Cardiac atrium fibroblast (primary cell): Measurements from ENCODE around the genes SMIM11 and SMIM34.

GRCh38 chr21:33572163-33573430, 15.9 kb downstream of the DONSON start:
- RAMPAGE, long total RNA: no peak

GRCh38 chr21:33716078-33716569, 73.8 kb downstream of the ITSN1 start:
- RAMPAGE, long total RNA: no peak

DNA sequence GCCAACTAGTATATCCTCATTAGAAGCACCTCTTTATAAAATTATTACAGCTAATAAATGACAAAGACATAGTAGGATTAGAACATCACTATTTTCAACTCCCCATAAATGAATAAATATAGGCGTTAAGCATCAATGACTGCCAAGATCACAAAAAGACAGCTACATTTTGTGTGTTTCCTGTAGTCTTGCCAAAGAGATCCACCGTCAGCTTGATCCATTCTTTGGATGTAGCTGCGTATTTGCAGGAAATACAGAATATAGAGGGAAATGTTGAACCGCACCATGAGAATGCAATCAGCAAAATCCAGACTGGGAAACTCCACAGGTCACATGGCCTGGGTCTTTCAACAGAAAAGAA, 102.6 kb downstream of the ITSN1 start:
- RAMPAGE, long total RNA: no peak

DNA sequence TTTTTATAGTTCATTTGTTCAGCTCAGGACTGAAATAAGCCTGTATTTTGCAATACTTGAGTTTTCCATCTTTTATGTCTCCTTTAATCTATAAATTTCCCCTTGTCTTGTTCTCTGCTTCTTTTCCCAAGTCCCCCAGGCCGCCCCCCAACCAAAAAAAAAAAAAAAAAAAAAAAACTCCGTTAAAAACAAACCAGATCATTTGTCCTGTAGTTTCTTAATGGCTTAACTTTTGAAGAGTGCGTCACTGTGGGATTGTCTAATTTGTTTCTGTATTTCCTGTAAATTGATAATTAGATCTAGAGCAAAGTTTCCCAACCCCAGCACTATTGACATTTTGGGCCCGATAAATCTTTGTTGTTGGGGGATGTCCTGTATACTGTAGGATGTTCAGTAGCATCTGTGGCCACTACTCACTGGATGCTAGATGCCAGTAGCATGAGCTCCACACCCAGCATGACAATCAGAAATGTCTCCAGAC, 120.8 kb downstream of the ITSN1 start:
- RAMPAGE, long total RNA: no peak

GRCh38 chr21:33767517-33768036, 125.3 kb downstream of the ITSN1 start:
- RAMPAGE, long total RNA: no peak

- RAMPAGE, long total RNA: no peak
Observed at GRCh38 chr21:33797107-33797655, 118.4 kb downstream of the ATP5PO start.

- RAMPAGE, long total RNA: no peak
Observed at GRCh38 chr21:33799155-33800198, 116.1 kb downstream of the ATP5PO start.

- RAMPAGE, long total RNA: no peak
Observed at GRCh38 chr21:34375235-34375575, at the start of gene SMIM11. TSS of gene SMIM11 (plus strand) at chr21:34375507.

DNA sequence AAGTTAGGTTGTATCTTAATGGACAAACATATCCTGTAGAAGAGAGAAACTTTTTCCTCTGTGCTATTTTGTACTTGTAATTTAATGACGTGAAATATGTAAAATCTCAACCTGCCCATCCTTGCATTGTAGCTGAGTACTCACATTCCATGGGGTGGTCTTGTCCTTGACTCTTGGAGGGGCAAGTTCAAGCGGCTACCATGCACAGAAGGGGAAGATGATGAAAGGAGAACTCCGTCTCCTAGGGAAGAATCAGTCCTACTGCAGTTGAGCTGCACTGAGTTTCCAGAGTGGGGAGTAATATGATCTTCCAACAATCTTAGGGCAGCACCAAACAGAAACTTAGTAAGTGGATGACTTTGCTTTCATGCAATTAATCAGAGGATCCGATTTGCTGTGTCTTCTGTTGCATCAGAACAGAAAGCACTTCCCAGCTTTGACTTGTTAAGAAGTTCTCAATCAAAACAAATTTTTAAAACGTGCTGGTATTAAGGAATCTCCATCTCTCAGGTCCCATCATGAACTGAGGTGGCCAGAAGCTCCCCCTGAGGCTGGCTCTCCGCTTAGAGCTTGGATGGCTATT, at the start of gene SMIM34:
Gene SMIM34, minus strand, starts transcription at position 263 of the 583 bp plus-strand sequence.
- RAMPAGE, long total RNA: no peak

DNA sequence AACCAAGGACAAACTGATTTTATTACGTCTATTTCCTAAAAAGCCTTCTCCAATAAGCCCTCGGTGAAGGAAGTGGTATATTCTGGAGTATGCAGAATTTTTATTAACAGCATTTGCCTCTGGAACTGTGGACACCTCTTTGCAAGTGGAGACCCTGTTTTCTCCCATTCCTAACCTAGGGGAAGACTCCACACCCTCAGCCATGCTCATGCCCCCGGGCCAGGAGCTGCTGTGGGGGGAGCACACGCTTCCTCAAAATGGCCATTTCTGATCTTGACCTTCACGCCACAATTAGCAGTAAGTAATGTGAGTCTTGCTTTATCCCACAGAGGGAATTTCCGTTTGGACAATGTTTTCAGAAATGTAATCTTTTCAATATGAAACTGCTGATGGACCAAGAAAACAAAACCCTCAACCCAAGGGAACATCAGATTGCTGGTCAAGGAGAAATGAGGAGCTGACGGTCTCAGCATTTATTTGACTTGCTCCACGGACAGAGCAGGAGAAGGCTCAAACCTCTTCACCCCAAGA, 8.2 kb upstream of the KCNE1 start:
- RAMPAGE, long total RNA: no peak

DNA sequence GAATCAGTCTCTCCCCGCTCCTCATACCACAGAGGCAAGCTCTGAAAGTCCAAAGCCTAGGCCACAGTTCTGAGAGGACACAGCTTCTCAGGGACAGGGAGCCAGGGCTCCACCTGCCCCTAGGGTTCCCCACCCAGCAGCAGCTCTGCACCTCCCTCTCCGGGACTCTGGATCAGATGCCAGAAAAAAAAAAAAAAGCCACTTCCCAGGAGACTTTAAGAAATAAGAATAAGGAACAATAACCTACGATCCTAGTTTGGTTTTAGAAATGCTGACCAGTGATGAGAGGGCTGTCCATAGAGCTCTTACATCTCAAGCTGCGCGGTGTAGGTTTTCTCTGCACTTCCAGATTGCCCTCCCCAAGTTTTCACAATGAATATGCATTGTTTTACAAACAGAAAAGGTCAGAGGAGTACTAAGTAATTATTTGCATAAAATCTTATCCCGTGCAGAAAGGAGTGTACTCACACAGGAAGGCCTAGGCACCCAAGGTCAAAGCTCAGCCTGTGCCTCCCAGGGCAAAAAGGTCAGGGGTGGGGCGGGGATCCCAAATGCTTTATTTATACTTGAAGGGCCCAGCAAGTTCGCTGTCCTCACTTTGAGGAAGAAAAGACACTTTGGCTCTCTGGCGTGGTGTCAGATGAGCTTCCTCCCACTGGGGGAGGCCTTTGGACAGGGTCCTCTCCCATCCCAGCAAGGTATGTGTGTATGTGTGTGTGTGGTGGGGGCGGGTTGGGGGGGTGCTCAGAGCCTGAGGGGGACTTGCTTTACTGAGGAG, 10.2 kb upstream of the KCNE1 start:
- RAMPAGE, long total RNA: no peak

- RAMPAGE, long total RNA: no peak
Observed at GRCh38 chr21:34523010-34523902, 11.2 kb upstream of the KCNE1 start.

GRCh38 chr21:34531414-34531777, 19.4 kb upstream of the KCNE1 start:
- RAMPAGE, long total RNA: no peak

DNA sequence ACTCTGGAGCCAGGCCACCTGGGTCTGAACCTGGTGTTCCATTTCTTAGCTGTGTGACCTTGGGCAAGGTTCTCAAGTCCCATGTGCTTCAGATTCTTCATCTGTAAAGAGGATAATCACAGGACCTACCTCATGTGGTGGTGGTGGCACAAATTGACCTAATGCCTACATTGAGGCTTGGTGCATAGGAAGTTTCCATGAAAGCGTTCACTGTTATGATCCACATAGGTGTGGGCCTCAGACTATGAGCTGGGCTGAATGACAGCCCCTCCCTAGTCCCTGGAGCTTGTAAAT, 30.8 kb upstream of the KCNE1 start:
- RAMPAGE, long total RNA: no peak

GRCh38 chr21:34794457-34794788, 125.6 kb downstream of the CLIC6 start:
- RAMPAGE, long total RNA: no peak

- RAMPAGE, long total RNA: no peak
Observed at GRCh38 chr21:34811122-34812165, 142.7 kb downstream of the CLIC6 start.

- RAMPAGE, long total RNA: no peak
Observed at GRCh38 chr21:34843478-34844146, 174.8 kb downstream of the CLIC6 start.

GRCh38 chr21:34845429-34846132, 176.8 kb downstream of the CLIC6 start:
- RAMPAGE, long total RNA: no peak

- RAMPAGE, long total RNA: no peak
Observed at GRCh38 chr21:34883906-34885012, 164.8 kb downstream of the RUNX1 start.

DNA sequence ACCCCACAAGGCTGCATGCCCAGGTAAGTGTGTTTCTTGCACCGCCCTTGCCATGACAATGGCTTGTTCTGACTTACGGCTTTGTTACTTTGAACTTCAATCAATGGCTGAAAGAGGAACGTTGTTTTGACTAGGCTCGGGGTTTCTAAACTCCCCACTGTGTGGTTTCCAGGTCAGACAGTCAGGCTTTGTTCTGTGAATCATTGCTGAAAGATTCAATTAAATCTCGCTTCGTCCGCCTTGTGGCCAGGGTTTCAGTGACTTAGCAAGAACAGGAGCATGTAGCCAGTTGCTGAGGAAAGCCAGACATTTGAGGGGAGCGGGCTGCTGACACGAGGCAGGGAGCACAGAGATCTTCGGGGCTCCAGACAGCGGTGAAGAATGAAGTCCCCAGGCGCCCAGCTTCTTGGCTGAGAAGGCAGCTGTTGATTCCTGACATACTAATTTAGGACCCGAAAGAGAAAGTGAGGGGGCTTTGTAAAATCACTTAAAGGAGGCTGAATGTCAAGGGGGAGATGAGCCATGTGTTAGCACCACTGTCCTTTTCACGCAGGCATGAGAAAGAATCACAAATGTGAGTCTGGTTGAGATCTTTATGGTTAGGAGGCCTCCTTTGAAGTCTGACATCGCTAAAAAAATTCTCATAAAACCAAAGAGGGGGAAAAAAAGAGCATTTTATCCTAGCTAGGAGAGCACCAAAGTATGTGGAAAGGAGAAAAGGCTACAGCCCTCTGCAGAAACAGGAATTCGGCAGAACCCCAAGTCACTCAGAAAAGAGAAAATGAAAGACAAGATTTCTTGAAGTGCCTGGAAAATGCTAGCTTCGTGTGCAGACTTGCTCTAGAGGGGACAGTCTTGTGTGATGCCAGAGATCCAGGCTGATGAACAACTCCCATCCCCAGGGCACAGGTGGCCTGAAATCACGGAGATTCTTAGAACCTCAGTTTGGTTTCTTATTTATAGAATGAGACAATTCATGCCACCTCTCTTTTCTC, 61.8 kb downstream of the RUNX1 start:
- RAMPAGE, long total RNA: no peak